ENCODE measurements around a stretch of chr11.

DNA sequence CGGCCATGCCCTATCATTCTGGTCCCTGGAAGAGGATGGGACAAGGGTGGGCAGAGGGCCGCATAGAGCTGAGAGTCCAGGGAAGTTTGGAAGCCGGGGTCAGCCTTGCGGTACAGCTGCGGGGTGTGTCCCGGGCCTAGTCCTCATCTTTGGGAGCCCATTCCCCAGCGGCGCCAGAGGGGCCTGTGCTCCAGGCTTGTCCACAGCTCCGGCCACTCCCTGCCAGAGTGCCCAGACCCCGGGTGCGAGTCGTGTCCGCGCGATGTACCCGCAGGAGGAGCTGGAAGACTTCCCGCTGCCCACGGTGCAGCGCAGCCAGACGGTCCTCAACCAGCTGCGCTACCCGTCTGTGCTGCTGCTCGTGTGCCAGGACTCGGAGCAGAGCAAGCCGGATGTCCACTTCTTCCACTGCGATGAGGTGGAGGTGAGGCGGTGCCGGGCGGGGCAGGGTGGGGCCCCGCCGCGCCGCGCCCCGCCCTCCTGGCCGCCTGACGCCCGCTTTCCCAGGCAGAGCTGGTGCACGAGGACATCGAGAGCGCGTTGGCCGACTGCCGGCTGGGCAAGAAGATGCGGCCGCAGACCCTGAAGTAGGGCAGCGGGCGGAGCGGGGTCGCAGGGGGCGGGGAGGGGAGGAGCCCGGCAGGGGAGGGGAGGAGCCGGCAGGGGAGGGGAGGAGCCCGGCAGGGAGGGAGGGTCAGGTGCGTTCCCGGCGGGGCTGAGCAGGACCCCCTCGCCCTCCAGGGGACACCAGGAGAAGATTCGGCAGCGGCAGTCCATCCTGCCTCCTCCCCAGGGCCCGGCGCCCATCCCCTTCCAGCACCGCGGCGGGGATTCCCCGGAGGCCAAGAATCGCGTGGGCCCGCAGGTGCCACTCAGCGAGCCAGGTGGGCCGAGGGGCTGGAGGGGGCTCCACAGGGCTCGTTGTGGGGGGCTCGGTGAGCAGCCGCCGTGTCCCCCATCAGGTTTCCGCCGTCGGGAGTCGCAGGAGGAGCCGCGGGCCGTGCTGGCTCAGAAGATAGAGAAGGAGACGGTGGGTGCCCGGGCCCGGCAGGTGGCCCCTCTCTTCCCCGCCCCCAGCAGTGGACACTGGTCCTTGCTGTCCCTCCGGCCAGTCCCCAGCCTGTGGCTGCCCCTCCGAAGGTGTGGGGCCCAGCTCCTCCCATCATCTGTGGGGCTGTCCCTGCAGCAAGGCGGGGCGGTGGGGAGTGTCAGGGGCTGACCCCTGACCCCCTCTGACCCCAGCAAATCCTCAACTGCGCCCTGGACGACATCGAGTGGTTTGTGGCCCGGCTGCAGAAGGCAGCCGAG lies 14.7 kb downstream of the EPS8L2 start:
- PRO-cap, 8 experiments = no peak in any of the 8 experiments

DNA sequence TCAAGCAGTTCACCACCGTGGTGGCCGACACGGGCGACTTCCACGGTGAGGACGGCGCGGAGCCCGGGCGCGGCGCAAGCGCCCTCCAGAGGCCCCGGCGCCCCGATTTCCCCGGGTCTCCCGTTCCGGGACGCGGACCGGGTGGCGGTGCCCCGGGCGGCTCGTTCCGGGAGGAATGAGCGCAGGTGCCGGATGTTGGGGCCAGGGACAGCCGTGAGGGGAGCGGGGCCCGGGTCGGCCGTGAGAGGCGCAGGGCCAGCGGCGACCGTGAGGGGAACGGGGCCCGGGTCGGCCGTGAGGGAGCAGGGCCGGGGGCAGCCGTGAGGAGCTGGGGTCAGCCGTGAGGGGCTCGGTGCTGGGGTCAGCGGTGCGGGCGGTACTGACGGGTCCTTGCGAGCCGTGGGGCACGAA lies 275 bp downstream of the TALDO1 start:
- PRO-cap, 8 experiments = peak in 1 of 8 experiments; most common plus-strand start position 367 of the sequence (in 1)

- PRO-cap, 8 experiments = no peak in any of the 8 experiments
Measured at GRCh38 chr11:765337-766315, 11.7 kb downstream of the GATD1 start.

DNA sequence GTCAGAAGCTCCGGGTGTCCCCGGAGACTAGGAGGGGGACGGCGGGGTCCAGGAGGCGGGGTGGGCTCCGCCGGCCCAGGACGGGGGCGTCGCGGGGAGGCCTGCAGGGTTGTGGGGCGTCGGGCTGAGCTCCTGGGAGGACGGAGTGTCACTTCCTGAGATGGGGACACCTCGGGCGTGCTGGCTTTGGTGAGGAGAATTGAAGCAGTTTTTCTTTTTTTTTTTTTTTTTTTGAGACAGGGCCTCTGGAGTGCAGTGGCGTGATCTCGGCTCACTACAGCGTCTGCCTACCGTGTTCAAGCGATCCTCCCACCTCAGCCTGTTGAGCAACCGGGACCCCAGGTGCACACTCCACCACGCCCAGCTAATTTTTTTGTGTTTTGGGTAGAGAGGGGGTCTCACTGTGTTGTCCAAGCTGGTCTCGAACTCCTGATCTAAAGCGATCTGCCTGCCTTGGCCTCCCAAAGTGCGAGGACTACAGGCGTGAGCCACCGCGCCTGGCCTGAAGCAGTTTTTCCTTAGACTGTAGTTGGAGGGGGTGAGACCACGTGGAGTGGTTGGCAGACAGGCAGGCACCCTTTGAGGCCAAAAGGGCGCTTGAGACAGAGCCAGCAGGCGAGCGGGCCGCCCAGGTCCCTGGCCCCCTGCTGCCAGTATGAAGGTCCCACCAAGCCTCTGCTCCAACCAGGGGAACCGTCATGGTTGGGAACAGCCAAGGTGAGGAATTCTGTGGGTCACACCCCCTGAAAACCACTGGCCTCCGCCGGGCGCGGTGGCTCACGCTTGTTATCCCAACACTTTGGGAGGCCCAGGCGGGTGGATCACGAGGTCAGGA lies 807 bp upstream of the GATD1 start:
- PRO-cap, 8 experiments = peak in 4 of 8 experiments; most common plus-strand start position 222 of the sequence (in 1); most common minus-strand start position 142 of the sequence (in 2)

GRCh38 chr11:789314-790004 lies 431 bp downstream of the CEND1 start:
- PRO-cap, 8 experiments = no peak in any of the 8 experiments

GRCh38 chr11:796774-797034 lies 1.4 kb downstream of the SLC25A22 start:
- PRO-cap, 8 experiments = no peak in any of the 8 experiments

GRCh38 chr11:810600-811436 lies 1.1 kb downstream of the RPLP2 start:
- PRO-cap, 8 experiments = peak in 1 of 8 experiments; most common plus-strand start chr11:810890 (in 1)

DNA sequence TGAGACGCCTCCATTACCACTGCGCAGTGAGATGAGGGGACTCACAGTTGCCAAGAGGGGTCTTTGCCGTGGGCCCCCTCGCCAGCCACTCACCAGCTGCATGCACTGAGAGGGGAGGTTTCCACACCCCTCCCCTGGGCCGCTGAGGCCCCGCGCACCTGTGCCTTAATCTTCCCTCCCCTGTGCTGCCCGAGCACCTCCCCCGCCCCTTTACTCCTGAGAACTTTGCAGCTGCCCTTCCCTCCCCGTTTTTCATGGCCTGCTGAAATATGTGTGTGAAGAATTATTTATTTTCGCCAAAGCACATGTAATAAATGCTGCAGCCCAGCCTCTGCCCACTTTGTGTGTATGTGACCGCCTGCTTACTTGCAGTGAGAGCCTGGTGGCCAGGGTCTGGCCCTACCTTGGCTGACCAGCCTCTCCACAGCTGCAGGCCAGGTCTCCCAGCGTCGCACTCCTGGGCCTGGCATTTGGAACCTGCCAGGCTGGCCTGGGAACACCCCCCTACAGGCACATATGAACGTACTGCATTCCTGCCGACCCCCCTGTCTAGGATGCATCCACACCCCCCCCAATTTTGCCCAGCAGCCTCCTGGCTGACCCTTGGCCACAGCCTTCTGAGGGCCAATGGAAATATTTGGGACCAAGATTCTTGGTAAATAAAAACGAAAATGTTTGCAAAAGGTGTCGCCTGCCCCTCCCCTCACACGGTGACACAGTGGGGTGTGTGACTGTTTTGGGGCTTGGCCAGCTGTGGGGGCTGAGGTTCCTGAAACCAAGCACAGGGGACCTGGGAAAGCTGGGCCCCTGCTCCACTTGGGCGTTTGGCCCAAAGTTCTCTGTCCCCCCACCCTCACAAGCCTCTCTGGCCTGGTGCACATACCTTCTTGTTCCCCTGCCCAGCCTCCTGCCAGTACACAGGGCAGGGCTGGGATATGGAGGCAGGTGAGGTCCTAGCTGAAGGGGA lies 2.5 kb upstream of the CRACR2B start:
- PRO-cap, 8 experiments = peak in 4 of 8 experiments; most common plus-strand start position 171 of the sequence (in 3)

DNA sequence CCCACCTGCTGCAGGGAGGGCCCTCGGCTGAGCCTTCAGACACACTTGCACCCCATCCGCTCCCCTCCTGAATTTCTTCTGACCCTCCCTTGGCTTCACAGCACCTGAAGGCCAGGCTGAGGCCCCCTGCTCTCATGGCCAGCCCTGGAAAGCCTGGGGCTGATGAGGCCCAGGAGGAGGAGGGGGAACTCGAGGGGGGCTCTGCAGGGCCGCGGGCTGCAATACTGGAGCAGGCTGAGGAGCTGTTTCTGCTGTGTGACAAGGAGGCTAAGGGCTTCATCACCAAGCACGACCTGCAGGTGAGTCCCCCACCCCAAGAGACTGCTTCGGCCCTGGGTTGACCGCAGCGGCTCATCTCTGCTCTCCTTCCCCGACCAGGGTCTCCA lies 748 bp downstream of the CRACR2B start:
- PRO-cap, 8 experiments = no peak in any of the 8 experiments

- PRO-cap, 8 experiments = peak in 2 of 8 experiments; most common plus-strand start chr11:836356 (in 1); most common minus-strand start chr11:836301 (in 2)
Measured at GRCh38 chr11:836044-836511, 3.3 kb downstream of the CD151 start.

DNA sequence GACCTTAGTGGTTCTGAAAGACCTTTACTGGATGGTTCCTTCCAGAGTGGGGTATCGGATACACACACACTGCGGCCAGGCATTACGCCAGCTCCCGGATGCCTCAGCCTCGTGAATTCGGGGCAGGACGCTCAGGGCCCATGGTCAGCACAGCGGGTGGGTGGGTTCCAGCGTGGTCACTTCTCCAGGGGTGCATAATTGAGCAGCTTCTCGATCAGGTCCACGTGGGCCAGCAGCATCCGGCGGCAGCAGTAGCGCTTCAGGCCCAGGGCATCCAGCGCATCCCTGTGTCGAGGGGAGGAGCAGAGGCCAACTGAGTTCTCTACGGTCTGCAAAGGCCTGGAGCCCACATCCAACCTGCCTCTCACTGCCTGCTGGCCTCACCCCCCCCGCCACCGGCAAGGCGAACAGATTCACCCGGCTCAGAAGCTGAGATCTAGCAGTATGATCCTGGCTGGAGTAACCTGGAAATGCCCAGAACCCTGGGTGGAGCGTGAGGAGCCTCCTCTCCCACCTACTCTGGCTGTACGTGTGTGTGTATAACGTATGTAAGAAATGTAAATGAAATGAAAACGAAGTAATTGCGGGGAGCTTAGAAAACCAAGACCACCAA lies 2.0 kb downstream of the POLR2L start:
- PRO-cap, 8 experiments = no peak in any of the 8 experiments

GRCh38 chr11:840809-841408 lies 1.4 kb downstream of the POLR2L start:
- PRO-cap, 8 experiments = peak in 1 of 8 experiments; most common plus-strand start chr11:841281 (in 1); most common minus-strand start chr11:841066 (in 1)

- PRO-cap, 8 experiments = peak in 7 of 8 experiments; most common plus-strand start chr11:844144 (in 5); most common minus-strand start chr11:843967 (in 7)
Measured at GRCh38 chr11:843614-844590, 1.2 kb downstream of the TSPAN4 start.

GRCh38 chr11:862914-863483 lies 20.3 kb downstream of the TSPAN4 start:
- PRO-cap, 8 experiments = no peak in any of the 8 experiments

DNA sequence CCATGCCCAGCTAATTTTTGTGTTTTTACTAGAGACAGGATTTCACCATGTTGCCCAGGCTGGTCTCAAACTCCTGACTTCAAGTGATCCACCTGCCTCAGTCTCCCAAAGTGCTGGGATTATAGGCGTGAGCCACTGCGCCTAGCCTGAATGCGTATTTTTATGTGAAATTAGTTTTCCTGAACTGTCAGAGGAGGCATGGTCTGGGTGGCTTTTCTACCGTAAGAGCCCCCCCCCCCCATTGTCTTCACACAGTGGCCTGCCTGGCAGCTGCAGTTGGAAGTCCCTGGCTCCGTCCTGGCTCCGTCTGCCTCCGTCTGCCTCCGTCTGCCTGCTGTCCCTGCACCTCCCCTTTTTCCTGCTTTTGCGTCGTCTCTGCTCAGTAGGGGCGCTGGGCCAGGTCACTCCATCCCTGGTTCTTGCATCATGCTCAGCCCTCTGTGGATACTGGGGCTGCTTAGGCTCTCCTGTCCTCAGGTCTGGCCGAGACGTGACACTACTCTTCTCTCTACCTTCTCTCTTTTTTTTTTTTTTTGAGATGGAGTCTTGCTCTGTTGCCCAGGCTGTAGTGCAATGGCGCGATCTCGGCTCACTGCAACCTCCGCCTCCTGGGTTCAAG lies 27.8 kb downstream of the AP2A2 start:
- PRO-cap, 8 experiments = no peak in any of the 8 experiments

GRCh38 chr11:1017244-1018030 lies 19.1 kb downstream of the MUC6 start:
- PRO-cap, 8 experiments = no peak in any of the 8 experiments

DNA sequence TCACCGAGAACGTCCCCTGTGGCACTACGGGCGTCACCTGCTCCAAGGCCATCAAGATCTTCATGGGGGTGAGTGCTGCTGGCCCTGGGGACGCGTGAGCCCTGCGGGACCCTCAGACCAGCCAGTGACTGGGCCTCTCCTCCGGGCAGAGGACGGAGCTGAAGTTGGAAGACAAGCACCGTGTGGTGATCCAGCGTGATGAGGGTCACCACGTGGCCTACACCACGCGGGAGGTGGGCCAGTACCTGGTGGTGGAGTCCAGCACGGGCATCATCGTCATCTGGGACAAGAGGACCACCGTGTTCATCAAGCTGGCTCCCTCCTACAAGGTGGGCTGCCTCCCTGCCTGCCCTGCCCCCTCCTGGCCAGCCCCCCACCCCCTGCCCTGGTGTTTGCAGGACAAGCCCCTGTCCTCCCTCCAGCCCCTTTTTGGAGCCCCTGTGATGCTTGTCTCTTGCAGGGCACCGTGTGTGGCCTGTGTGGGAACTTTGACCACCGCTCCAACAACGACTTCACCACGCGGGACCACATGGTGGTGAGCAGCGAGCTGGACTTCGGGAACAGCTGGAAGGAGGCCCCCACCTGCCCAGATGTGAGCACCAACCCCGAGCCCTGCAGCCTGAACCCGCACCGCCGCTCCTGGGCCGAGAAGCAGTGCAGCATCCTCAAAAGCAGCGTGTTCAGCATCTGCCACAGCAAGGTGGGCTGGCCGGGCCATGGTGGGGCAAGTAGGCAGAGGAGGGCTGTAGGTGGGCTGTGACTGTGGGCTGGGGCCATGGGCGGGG lies 51.5 kb upstream of the MUC6 start:
- PRO-cap, 8 experiments = no peak in any of the 8 experiments

GRCh38 chr11:1148671-1149098 lies 9.1 kb upstream of the MUC5AC start:
- PRO-cap, 8 experiments = no peak in any of the 8 experiments

DNA sequence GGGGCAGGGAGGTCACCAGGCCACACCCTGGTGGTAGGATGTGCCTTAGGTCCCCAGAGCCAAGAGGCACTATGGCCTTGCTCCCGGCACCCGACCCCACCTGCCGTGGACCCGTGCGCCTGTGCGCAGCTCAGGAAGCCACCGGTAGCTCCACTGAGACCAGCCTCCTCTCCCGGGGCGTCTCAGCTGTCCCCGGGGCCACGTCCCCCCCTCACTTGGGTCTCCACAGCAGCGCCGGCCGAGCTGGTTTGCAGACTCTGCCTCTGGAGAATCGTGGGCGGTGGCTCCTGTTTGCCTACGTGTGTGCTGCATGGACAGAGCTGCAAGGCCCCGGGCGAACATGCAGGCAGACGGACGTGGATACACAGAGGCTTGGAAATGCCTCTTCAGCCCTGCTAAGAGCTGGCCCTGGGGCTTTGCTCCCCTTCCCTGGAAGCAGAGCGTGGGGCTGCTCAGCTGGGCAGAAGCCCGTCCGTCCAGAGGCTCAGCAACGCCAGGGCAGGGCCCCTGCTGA lies 15.4 kb upstream of the MUC5B start:
- PRO-cap, 8 experiments = no peak in any of the 8 experiments

DNA sequence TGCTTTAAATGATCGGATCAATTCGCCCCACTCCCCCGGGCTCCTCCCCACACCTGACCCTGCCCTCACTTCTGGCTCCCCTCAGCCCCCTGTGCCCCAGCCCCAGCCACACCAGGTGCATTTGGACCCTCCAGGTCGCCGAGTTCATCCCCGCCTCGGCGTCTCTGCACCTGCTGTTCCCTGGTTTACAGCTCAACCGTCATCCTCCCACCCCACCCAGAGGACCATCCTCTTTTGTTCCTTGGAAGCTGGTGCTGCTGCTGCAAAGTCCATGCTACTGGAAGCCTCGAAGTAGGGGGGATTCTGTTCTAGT lies 4.6 kb upstream of the MUC5B start:
- PRO-cap, 8 experiments = no peak in any of the 8 experiments